Adrenal gland (tissue), 7 donors: ENCODE measurements around a stretch of chr9.

- PRO-cap, 3 experiments: no peak in any of the 3 experiments
- RAMPAGE, long total RNA, 4 experiments: no peak in any of the 4 experiments
- RRBS: no CpG with 5 or more reads among the region's 35 CpGs
Measured at GRCh38 chr9:134356477-134357559, 30.6 kb downstream of the RXRA start.

GRCh38 chr9:134377629-134378539 lies 51.6 kb downstream of the RXRA start:
- PRO-cap, 3 experiments: peak in 2 of 3 experiments; most common plus-strand start chr9:134378223 (in 1); most common minus-strand start chr9:134378083 (in 1)
- RAMPAGE, long total RNA, 4 experiments: no peak in any of the 4 experiments
- RRBS: 11% methylated on average over 7 of the region's 29 CpGs

- PRO-cap, 3 experiments: no peak in any of the 3 experiments
- RAMPAGE, long total RNA, 4 experiments: start-site peak on the plus strand in 1 of 4 experiments, at chr9:134408176-134408271 at its widest, 15 reads per replicate
- RRBS: no CpG with 5 or more reads among the region's 32 CpGs
Measured at GRCh38 chr9:134407764-134408786, 81.8 kb downstream of the RXRA start.

DNA sequence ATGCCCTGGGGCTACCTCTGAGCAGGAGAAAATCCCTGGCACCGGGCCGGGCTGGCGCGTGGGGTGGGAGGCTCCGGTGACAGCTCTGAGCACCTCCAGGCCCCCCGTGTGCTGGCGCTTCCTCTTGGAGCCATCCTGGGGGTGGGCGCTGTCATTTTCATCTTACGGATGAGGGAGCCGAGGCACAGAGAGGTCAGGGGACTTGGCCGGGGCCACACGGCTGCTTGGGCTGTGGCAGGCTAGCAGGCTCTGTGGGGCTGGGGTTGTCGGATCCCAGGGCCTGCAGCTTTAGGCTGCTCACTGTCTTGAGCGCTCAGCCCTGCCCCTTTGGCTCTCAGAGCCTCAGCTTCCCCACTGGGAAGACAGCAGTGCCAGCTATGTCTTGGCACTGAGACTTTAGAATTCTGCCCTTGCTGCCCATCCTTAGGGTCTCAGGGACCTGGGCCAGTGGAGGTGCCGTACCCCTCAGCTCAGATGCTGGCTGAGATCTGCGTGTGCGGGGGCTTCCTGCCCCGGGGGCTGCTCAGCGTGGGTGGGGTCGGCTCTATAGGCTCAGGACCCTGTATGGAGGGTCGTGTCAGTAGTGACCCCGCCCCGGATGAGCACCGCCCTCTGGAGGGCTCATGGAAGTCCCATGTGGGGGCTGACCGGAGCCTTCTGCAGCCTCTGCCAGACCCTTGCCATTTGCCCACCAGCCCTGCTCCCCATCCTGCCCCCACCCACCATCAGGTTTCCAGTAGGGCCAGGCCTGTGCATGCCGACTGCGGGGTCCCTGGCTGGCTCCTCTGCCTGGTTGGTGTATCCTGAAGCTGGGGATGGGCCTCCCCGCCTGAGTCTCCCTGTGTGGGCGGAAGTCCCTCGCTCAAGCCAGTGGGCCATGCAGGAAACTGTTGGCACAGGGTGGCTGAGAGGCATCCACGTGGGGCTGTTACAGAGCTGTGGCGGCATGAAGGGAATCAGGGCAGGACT lies 88.3 kb downstream of the RXRA start:
- PRO-cap, 3 experiments: no peak in any of the 3 experiments
- RAMPAGE, long total RNA, 4 experiments: no peak in any of the 4 experiments
- RRBS: 86% methylated on average over 8 of the region's 32 CpGs

DNA sequence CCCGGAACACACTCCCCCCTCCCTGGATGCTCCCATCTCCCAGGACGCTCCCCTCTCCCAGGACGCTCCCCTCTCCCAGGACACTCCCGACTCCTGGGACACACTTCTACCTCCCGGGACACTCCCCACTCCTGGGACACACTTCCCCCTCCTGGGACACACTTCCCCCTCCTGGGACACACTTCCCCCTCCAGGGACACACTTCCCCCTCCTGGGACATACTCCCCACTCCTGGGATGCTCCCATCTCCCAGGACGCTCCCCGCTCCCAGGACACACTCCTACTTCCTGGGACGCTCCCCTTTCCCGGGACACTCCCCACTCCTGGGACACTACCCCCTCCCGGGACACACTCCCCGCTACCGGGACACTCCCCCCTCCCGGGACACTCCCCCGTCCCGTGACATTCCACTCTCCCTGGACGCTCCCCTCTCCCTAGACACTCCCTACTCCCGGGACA lies 95.8 kb downstream of the RXRA start:
- PRO-cap, 3 experiments: no peak in any of the 3 experiments
- RAMPAGE, long total RNA, 4 experiments: no peak in any of the 4 experiments
- RRBS: 58% methylated on average over 6 of the region's 17 CpGs

- PRO-cap, 3 experiments: no peak in any of the 3 experiments
- RAMPAGE, long total RNA, 4 experiments: no peak in any of the 4 experiments
- RRBS: no CpG with 5 or more reads among the region's 12 CpGs
Measured at GRCh38 chr9:134492131-134492597, 149.4 kb upstream of the COL5A1 start.

DNA sequence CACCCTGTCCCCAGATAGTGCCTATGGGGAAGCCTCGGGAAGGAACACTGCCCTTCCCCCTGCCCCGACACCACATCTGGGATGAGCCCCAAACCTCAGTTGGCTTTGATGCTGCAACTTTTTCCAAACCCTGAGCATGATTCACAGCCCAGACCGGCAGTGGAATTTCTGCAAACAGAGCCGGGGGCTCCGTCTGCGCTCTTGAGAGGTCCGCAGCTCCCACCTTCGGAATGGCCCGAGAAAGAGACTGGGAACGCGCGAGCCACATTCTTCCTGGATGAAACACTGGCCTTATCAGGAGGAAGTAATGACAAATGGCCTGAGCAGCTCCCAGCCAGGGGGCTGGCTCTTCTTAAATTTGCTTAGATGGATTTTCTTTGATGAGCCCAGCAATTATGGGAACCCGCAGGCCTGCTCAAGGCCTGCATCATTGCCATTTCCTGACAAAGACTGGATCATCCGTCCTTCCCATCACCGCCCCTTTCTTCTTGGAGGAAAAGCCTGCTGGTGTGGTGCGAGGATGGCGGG lies 39.0 kb upstream of the COL5A1 start:
- PRO-cap, 3 experiments: no peak in any of the 3 experiments
- RAMPAGE, long total RNA, 4 experiments: no peak in any of the 4 experiments
- RRBS: no CpG with 5 or more reads among the region's 17 CpGs

GRCh38 chr9:134661908-134662107 lies 20.2 kb downstream of the COL5A1 start:
- PRO-cap, 3 experiments: no peak in any of the 3 experiments
- RAMPAGE, long total RNA, 4 experiments: no peak in any of the 4 experiments
- RRBS: no CpG with 5 or more reads among the region's 6 CpGs

GRCh38 chr9:134744252-134744882 lies 102.8 kb downstream of the COL5A1 start:
- PRO-cap, 3 experiments: no peak in any of the 3 experiments
- RAMPAGE, long total RNA, 4 experiments: no peak in any of the 4 experiments
- RRBS: no CpG with 5 or more reads among the region's 9 CpGs

DNA sequence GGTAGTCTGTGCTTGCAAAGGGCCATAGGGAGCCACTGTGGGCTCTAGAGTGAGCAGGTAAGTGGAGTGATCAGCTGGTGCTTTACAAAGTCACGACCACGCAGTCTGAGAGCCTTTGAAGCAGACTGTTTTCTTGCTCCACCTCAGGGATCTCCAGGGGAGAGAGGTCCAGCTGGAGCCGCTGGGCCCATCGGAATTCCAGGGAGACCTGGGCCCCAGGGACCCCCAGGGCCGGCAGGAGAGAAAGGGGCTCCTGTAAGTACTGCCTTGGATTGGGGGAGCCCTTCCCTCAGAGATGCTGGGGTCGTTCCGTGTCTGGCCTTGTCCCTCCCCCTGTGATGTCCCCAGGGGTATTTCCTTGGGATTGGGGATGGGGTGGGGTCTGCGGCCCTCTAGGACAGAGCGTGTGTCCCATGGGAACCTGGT lies 74.6 kb upstream of the FCN2 start:
- PRO-cap, 3 experiments: no peak in any of the 3 experiments
- RAMPAGE, long total RNA, 4 experiments: no peak in any of the 4 experiments
- RRBS: no CpG with 5 or more reads among the region's 9 CpGs

GRCh38 chr9:134863718-134864640 lies 16.6 kb upstream of the FCN2 start:
- PRO-cap, 3 experiments: peak in 3 of 3 experiments; most common plus-strand start chr9:134864155 (in 2); most common minus-strand start chr9:134863967 (in 3)
- RAMPAGE, long total RNA, 4 experiments: no peak in any of the 4 experiments
- RRBS: no CpG with 5 or more reads among the region's 27 CpGs

GRCh38 chr9:135306673-135307305 lies 172.8 kb upstream of the PPP1R26 start:
- PRO-cap, 3 experiments: no peak in any of the 3 experiments
- RAMPAGE, long total RNA, 4 experiments: no peak in any of the 4 experiments
- RRBS: no CpG with 5 or more reads among the region's 16 CpGs

DNA sequence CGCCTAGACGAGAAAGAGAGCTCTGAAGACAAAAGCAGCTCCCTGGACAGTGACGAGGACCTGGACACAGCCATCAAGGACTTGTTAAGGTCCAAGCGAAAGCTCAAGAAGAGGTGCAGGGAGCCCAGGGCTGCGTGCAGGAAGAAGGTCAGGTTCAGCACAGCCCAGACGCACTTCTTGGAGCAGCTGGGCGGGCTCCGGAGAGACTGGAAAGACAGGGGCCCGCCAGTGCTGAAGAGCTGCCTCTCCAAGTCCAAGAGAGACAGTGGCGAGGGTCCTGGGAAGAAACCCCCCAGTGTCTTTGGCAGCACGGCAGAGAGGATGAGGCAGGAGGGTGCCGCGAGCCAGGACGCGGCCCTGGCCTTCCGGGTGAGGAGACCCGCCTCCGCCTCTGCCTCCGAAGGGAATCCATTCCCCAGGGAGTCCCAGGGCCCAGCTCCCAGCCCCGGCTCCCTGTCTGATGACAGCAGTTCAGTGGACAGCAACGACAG lies 7.0 kb downstream of the PPP1R26 start:
- PRO-cap, 3 experiments: no peak in any of the 3 experiments
- RAMPAGE, long total RNA, 4 experiments: no peak in any of the 4 experiments
- RRBS: 95% methylated on average over 4 of the region's 21 CpGs

DNA sequence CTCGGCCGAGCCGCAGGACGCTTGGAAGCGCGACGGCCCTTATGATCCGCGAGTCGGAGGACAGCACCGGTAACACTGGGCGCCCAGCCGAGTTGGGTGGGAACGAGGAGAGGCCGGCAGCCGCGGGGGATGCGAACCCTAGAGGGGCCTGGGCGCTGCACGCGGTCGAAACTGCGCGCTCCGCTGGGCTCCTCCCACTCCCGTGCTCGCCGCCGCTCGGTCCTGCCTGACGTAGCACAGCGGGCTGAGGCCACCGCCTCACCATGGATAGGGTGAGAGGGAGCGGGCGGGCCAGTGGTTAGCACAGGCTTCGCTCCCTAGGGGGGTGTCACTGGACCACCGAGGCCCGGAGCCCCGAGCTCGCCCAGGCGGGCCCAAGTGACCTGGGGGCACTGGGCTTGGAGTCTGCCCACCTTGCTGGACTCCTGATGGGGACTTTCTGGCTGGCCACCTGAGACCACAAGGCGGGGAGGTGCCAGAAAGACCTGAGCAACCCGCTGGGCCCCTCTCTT lies 629 bp downstream of the MRPS2 start:
- PRO-cap, 3 experiments: peak in 3 of 3 experiments; most common plus-strand start position 275 of the sequence (in 2); most common minus-strand start position 173 of the sequence (in 3)
- RAMPAGE, long total RNA, 4 experiments: no peak in any of the 4 experiments
- RRBS: 1% methylated on average over 16 of the region's 43 CpGs

GRCh38 chr9:135681619-135682145 lies 17.6 kb downstream of the SOHLH1 start:
- PRO-cap, 3 experiments: no peak in any of the 3 experiments
- RAMPAGE, long total RNA, 4 experiments: no peak in any of the 4 experiments
- RRBS: 73% methylated on average over 7 of the region's 11 CpGs

GRCh38 chr9:135945041-135945935 lies 15.9 kb downstream of the UBAC1 start:
- PRO-cap, 3 experiments: no peak in any of the 3 experiments
- RAMPAGE, long total RNA, 4 experiments: no peak in any of the 4 experiments
- RRBS: 95% methylated on average over 3 of the region's 33 CpGs

GRCh38 chr9:135980951-135981236 lies 19.7 kb upstream of the UBAC1 start:
- PRO-cap, 3 experiments: no peak in any of the 3 experiments
- RAMPAGE, long total RNA, 4 experiments: no peak in any of the 4 experiments
- RRBS: no CpG with 5 or more reads among the region's 9 CpGs

- PRO-cap, 3 experiments: no peak in any of the 3 experiments
- RAMPAGE, long total RNA, 4 experiments: no peak in any of the 4 experiments
- RRBS: no CpG with 5 or more reads among the region's 17 CpGs
Measured at GRCh38 chr9:136052476-136052960, 42.6 kb downstream of the NACC2 start.

GRCh38 chr9:136105204-136105871 lies 10.2 kb upstream of the NACC2 start:
- PRO-cap, 3 experiments: peak in 2 of 3 experiments; most common minus-strand start chr9:136105521 (in 2)
- RAMPAGE, long total RNA, 4 experiments: no peak in any of the 4 experiments
- RRBS: no CpG with 5 or more reads among the region's 13 CpGs

DNA sequence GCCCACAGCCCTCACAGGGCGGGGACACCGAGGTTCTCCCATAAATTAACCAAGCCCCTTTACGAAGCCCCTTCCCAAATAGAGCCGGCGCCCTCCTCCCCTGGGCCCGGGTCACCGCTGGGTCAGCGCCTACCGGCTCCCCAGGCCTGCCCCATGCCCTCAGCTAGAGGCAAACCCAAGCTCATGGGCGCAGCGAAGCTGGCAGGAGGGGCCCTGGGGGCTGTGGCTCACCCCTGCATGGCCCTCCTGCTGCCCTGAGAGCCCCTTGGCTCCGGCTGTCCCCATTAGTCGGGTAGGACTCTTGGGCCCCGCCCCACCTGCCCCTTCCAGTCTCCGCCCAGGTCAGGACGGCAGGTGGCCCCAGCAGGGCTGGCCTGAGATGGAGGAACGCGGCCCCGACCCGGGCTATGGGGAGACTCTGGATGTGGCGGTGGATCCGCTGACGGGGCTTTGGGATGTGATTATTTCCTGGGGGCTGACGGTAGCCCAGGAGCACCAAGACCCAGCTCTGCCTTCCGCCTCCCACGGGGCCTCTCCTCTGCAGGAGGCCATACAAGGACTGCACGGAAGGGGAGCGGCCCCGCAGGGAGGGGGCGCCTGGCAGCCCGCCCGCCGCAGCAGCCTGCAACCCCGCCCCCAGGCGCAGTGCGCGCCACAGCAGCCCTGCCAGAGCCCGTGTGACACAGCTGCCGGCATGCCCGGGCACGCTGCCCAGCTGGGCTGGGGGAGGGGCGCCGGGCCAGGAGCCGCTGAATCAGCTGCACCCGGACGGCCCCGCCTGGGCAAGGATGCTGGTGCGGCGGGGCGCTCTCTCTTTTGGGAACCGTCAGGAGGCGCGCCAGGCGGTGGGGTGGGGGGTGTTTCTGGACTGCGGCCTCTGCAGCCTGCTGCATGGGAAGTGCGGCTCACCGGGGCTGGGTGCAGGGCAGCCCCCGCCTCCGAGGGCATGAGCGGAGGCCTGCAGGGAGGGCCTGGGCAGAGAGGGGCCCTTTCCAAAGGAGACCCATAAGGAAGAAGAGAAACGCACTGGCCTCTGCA lies 9.2 kb downstream of the TMEM250 start:
- PRO-cap, 3 experiments: peak in 2 of 3 experiments; most common plus-strand start position 815 of the sequence (in 1); most common minus-strand start position 540 of the sequence (in 1)
- RAMPAGE, long total RNA, 4 experiments: no peak in any of the 4 experiments
- RRBS: 2% methylated on average over 4 of the region's 61 CpGs